Epidermal melanocyte (primary cell): ENCODE data around the genes DCDC2, C6orf62 and H4C1.

DNA sequence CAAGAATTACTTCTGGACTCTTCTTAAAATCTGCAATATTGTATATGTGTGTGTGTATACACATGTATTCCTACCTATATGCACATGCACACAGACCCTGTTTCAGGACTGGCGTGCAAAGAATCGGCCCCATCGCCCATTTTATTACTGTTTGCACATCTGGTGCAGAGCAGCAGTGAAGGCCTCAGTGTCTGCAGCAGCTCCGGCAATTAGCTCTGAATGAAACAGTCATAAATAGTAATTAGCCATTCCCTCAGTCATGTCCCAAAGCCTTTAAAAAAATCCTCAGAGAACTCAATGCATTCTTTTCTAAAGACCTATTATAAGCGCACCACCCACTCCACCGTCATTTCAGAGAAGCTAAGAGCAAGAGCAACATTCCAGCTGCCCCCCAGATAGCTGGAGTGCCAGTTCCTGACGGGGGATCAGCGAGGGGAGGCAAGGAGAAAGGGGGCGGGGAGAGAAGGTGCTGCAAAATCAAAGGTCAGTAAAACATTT, 469.8 kb upstream of the NRSN1 start:
- RRBS = no CpG with 5 or more reads among the region's 9 CpGs

DNA sequence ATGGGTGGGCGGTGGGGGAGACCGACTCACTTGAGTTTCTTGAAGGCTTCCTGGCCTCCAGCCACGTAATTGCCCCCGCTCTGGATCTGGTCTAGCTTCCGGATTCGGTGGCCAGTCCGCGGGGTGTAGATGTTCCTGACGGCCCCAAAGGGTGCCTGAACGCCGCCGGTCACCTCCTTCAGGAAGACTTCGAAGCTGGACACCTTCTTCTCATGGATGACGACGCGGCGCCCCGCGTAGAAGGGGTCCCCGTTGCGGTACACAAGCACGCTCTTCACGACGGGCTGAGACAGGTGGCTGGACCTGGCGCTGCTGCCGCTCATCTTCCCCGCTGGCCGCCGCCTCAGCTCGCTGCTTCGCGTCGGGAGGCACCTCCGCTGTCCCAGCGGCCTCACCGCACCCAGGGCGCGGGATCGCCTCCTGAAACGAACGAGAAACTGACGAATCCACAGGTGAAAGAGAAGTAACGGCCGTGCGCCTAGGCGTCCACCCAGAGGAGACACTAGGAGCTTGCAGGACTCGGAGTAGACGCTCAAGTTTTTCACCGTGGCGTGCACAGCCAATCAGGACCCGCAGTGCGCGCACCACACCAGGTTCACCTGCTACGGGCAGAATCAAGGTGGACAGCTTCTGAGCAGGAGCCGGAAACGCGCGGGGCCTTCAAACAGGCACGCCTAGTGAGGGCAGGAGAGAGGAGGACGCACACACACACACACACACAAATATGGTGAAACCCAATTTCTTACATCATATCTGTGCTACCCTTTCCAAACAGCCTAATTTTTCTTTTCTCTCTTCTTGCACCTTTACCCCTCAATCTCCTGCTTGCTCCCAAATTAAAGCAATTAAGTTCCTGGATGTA, at the start of gene DCDC2:
Gene DCDC2, minus strand, starts transcription at position 632 of the 862 bp plus-strand sequence.
- RRBS = 42% methylated on average over 8 of the region's 60 CpGs

DNA sequence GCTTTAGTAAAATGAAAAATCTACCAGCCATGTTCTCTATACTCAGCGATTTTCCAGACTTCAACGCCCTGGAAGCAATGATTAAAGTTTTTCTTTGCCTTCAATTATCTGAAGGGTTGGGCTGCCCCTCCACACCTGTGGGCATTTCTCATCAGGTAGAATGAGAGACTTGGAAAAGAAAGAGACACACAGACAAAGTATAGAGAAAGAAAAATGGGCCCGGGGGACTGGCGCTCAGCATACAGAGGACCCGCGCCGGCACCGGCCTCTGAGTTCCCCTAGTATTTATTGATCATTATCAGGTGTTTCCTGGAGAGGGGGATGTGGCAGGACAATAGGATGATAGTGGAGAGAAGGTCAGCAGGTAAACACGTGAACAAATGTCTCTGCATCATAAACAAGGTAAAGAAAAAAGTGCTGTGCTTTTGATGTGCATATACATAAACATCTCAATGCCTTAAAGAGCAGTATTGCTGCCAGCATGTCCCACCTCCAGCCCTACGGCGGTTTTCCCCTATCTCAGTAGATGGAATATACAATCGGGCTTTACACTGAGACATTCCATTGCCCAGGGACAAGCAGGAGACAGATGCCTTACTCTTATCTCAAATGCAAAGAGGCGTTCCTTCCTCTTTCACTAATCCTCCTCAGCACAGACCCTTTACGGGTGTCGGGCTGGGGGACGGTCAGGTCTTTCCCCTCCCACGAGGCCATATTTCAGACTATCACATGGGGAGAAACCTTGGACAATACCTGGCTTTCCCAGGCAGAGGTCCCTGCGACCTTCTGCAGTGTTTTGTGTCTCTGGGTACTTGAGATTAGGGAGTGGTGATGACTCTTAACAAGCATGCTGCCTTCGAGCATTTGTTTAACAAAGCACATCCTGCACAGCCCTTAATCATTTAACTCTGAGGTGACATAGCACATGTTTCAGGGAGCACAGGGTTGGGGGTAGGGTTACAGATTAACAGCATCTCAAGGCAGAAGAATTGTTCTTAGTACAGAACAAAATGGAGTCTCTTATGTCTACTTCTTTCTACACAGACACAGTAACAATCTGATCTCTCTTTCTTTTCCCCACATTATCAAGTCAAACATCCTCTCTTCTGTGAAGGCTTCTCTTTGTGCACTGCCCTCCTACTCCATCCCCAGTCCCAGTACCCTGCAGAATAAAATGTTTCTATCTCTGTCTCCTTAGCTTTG, 2.4 kb upstream of the MRS2 start:
- RRBS = 50% methylated on average over 4 of the region's 19 CpGs

GRCh38 chr6:24568640-24569091, 73.9 kb downstream of the ALDH5A1 start:
- RRBS = no CpG with 5 or more reads among the region's 6 CpGs

GRCh38 chr6:24663129-24663693, 3.5 kb downstream of the TDP2 start:
- RRBS = no CpG with 5 or more reads among the region's 3 CpGs

DNA sequence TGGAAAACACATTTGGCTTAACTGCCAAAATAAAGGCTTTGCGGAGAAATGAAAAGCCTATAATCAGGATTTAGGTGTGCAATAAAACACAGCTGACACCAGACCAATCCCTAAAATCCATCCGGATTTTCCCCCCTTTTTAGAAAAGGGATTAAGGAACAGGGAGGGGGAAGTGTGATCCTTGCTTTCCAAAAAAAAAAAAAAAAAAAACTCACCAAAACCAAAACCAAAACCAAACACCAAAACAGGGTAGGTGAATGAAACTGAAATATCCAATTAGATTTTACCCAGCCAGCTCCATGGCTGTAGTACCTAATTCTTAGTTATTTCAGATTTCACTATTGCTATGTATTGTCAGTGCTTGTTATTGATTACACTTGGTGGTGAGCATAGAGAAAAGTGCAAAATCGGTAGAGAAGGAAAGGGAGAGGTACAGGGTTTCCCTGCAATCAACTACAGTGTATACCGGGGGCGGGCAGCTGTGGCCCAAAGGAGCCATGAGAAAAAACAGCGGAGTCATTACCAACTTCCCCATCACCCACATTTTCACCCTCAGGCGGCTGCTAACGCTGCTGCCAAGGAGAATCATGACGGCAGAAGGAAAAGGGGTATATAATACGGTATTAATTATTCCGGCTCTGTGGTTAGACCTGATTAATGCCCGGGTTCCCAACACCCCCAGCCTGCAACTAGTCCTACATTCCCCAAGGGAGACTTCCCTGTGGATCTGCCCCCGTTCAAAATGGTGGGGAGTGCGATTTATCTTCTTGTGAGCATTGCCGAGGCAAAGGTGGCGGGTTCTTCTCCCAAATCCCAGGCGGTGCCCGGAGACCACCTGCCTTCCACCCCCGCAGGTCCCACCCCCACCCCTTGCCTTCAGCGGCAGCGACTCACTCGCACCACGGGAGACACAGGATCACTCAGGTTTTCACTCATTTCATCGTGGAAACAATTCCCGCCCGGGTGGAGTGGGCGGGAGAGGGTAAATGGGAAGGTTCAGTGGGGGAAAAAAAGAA, at the start of gene C6orf62:
Gene C6orf62, minus strand, starts transcription at position 189 of the 1,016 bp plus-strand sequence.
- RRBS = 0% methylated on average over 6 of the region's 27 CpGs

DNA sequence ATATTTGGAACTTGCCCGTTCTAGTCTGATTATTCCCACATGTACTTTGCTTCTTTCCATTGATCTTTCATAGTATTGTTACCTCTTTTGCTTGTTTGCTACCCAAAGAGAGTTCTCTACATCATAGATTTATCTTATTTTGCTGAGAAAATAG, 303 bp upstream of the ARMH2 start:
- RRBS = no CpG with 5 or more reads among the region's 1 CpG

- RRBS = no CpG with 5 or more reads among the region's 10 CpGs
These were observed 26.0 kb downstream of the RIPOR2 start for GRCh38 chr6:24909720-24910119.

- RRBS = no CpG with 5 or more reads among the region's 8 CpGs
These were observed 100.3 kb upstream of the RIPOR2 start for GRCh38 chr6:25035889-25036620.

- RRBS = no CpG with 5 or more reads among the region's 7 CpGs
These were observed 109.4 kb upstream of the CARMIL1 start for GRCh38 chr6:25169510-25170355.

DNA sequence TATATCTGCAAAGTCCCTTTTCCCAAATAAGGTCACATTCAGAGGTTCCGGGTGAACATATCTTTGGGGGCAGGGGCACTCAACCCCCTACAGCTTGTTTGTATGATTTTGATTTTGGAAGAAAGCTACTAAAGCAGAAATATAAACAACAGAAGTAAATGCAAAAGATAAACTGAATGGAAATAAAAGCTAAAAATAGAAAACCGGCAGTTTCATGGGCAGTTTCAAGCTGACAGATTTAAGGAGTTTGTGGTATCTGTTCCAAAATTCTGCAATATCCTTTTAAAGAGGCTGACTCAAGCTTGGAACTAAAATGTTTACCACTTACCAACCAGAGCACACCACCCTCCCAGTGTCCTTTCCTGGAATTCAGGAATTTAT, 100.0 kb upstream of the CARMIL1 start:
- RRBS = no CpG with 5 or more reads among the region's 2 CpGs

- RRBS = no CpG with 5 or more reads among the region's 2 CpGs
These were observed 888 bp downstream of the SLC17A4 start for GRCh38 chr6:25755342-25755917.

DNA sequence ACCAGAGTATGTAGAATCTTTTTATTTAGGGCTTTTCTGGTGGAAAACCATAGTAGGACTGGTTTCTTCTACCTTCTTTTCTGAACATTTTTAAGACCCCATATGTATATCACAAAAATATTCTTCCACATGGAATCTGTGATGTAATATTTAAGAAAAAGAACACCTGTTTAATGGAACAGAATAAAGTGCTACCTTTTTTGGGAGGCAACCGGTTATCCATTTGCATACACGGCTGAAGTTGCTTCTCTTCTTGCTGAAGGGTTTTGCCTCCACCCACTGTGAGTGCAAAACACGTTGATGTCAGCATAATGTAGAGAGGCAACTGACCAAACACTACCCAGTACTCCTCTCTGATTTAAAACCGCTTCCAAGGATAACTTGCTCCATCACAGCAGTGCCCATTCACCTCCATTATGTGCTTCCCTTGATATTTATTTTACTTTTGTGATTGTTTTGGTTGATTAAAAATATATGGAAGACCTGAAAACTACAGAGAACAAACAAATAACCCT, 1.5 kb downstream of the SLC17A1 start:
- RRBS = no CpG with 5 or more reads among the region's 4 CpGs

- RRBS = no CpG with 5 or more reads among the region's 11 CpGs
These were observed 711 bp downstream of the TRIM38 start for GRCh38 chr6:25962945-25964081.

GRCh38 chr6:25971006-25971614, 8.5 kb downstream of the TRIM38 start:
- RRBS = no CpG with 5 or more reads among the region's 1 CpG

DNA sequence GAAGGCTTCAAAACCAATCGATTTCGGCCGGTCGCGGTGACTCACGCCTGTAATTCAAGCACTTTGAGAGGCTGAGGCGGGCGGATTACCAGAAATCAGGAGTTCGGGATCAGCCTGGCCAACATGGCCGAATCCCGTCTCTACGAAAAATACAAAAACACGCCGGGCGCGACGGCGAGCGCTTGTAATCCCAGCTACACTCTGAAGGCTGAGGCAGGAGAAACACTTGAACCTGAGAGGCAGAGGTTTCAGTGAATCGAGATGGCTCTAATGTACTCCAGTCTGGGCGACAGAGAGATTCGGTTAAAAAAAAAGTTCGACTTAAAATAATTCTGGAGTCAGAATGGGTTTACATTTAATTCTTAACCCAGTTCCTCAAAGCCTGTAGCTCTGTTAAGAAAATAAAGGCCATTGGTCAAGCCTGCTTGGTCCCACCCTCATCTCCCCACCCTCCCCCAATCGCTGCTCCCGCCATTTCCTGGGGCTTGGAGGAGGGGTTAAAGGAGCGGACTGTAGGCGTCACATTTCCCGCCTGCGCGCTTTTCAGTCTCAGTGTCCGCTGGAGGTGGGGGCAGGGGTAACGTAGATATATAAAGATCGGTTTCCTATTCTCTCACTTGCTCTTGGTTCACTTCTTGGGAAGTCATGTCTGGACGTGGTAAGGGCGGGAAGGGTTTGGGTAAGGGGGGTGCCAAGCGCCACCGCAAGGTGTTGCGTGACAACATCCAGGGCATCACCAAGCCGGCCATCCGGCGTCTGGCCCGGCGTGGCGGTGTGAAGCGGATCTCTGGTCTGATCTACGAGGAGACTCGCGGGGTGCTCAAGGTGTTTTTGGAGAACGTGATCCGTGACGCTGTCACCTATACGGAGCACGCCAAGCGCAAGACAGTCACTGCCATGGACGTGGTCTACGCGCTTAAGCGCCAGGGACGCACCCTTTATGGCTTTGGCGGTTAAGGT, at the start of gene H4C1:
Gene H4C1, plus strand, starts transcription at position 616 of the 960 bp plus-strand sequence.
- RRBS = no CpG with 5 or more reads among the region's 60 CpGs

DNA sequence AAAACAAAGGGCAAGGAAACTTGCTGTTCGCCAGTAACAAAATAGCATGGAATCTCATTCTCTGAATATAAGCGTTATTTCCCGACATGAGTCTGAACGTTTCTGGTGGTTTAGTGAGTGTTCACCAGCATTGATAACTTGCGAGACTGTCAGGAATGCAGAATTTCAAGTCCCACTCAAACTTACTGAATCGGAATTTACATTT, 369 bp upstream of the H3C3 start:
- RRBS = no CpG with 5 or more reads among the region's 6 CpGs

- RRBS = no CpG with 5 or more reads among the region's 3 CpGs
These were observed 2.2 kb downstream of the H1-2 start for GRCh38 chr6:26054075-26054386.

GRCh38 chr6:26054856-26055433, 1.3 kb downstream of the H1-2 start:
- RRBS = no CpG with 5 or more reads among the region's 19 CpGs